ENCODE data around the genes KIF21B, IGFN1 and LAD1.

- PRO-cap: no peak
- RAMPAGE, long total RNA, 2 experiments: no peak in any of the 2 experiments
Measured at GRCh38 chr1:200314184-200314732, 95.6 kb downstream of the ZNF281 start.

GRCh38 chr1:200401205-200401668 lies 8.6 kb downstream of the ZNF281 start:
- PRO-cap: no peak
- RAMPAGE, long total RNA, 2 experiments: no peak in any of the 2 experiments

DNA sequence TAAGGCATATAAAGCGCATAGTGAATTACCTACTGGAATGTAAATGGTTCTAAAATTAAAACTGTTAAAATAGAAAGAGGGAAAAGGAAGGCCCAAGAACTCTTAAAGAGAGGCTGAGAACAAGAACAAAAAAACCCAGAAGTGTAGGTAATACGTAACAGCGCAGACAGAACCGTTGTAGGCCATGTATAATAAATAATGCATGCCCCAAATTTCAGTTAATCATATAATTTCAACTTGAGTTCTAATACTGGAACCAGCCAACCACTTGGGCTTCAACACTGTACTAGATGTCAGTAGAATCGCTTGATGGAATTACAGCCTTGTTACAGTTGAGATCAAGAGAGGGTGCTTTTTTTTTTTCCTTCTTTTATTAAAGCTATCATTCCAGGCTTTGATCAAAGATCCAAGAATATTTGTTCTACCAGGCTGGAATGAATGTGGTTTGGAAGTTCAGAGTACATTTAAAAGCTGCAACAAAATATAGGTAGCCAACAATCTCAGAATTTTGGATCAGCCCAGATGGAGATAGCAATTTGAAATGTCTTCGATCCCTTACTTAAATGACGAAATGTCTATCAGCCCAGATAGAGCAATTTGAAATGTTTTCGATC lies 3.8 kb downstream of the ZNF281 start:
- PRO-cap: no peak
- RAMPAGE, long total RNA, 2 experiments: no peak in any of the 2 experiments

- PRO-cap: no peak
- RAMPAGE, long total RNA, 2 experiments: no peak in any of the 2 experiments
Measured at GRCh38 chr1:200407853-200408889, 1.7 kb downstream of the ZNF281 start.

DNA sequence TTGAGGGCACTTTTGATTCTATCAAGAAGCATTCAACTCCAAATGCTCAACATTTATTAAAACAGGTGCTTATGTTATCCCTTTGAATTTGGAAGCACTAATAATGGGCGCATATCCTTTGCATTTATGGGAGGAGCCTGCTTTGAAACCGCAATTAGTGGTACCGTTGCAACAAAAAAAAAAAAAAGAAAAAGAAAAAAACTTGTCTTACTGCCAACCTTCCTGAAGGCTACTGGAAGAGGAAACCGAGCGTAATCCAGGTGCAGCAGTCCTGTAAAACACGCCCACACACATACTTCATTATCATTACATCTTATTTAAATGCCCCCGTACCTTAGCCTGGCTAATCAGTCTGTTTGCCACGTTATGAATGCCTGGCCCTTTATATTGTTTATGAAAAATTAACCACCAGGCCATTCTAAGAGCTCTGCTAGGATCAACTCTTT lies 669 bp upstream of the ZNF281 start:
- PRO-cap: no peak
- RAMPAGE, long total RNA, 2 experiments: no peak in any of the 2 experiments

DNA sequence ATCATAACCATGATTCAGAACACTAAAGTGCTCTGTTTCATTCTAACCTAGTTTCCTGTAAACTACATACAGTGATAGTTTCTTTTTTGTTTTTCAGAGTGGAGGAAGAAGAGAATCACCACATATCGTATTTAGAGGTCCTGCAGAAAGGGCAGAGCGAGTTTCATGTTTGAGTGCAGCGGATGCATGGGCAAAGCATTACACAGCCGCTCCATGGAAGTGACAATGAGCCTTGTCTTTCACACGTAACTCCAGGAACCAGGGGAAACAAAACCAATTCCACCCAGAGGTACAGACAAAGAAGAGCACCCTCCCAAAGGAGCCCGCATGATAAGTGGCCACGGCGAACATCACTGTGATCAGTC lies 64.0 kb upstream of the ZNF281 start:
- PRO-cap: no peak
- RAMPAGE, long total RNA, 2 experiments: no peak in any of the 2 experiments

GRCh38 chr1:200640892-200641298 lies 20.3 kb upstream of the KIF14 start:
- PRO-cap: no peak
- RAMPAGE, long total RNA, 2 experiments: no peak in any of the 2 experiments

DNA sequence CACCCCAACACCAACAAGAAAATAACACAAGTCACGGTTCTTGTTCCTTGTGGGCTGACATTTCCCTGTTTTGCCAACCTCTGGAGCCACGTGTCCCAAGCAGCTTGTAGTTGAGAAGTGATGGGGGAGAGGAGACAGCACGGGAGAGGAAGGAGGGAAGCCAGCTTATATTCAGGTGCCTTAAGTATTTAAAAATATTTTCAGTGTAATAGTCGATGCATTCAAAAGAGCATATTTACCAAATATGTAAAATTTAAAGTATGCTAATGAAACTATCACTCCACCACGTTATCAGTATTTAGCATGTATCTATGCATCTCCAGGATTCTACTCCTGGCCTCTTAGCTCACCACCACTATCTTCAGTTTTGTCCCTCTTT lies 725 bp upstream of the DDX59 start:
- PRO-cap: no peak
- RAMPAGE, long total RNA, 2 experiments: no peak in any of the 2 experiments

DNA sequence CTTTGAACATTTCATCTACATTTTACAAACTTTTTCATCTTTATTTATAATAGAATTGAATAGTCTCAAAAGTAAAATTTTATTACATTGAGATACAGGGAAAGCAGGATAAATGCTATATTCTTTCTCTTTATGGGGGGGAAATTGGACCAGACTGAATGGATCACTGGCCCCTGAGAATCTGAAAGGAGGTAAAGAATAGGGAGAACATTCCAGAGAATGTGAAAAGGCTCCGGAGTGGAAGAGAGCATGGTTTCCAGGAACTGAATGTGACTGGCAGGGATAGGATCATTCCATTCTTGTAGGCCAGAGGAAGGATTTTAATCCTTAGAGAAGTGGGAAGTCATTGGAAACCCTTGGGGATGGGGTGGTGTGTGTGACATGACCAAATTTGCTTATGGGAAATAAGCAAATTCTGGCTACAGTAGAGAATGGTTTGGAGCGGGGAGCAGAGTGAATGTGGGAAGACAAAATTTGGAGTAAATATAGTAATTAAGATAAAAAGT lies 11.0 kb downstream of the CAMSAP2 start:
- PRO-cap: no peak
- RAMPAGE, long total RNA, 2 experiments: no peak in any of the 2 experiments

DNA sequence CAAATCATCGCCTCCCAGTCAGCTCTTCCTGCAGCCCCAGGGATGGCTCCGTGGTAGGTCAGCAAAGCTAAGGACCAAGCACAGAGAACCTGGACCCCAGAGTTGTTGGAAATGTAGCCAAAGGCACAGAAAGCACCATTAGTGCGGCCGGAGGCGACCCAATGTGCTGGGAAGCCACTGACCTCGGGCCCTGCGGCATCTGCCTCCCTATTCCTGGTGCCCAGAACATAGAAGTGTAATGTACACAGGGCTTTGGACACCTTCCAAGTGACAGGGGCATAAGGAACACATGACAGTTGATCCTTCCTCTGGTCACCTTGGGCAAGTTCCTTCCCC lies 30.5 kb downstream of the KIF21B start:
- PRO-cap: no peak
- RAMPAGE, long total RNA, 2 experiments: no peak in any of the 2 experiments

GRCh38 chr1:201002064-201002584 lies 21.4 kb downstream of the KIF21B start:
- PRO-cap: no peak
- RAMPAGE, long total RNA, 2 experiments: no peak in any of the 2 experiments

GRCh38 chr1:201023294-201024072 lies at the start of gene KIF21B:
Gene KIF21B, minus strand, starts transcription at chr1:201023714.
- PRO-cap: unidirectional peak, minus-strand start at chr1:201023653; unidirectional peak, minus-strand start at chr1:201023714
- RAMPAGE, long total RNA, 2 experiments: no peak in any of the 2 experiments

DNA sequence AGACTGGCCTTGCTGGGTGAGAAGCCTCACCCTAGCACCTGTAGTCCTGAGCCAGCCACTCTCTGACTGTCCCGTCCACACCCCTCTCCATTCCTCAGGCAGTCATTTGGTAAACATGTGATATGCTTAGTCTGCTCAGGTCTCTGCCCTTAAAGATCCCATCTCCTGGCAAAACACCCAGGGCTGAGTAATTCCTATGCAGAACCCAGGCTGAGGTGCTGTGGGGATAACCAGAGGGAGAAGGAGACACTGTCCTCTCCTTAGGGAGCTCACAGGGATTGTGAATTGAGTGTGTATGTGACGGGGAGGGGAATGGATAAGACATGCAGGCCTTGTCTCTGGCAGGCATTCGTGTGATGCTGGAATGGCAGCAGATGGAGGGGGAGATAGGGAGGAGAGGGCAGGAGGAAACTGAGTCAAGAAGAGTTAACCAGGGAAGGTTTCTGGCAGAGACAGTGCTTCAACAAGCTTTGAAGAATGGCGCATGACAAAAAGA lies 13.5 kb upstream of the IGFN1 start:
- PRO-cap: no peak
- RAMPAGE, long total RNA, 2 experiments: no peak in any of the 2 experiments

- PRO-cap: no peak
- RAMPAGE, long total RNA, 2 experiments: no peak in any of the 2 experiments
Measured at GRCh38 chr1:201190464-201191098, at the start of gene IGFN1. Gene IGFN1, plus strand, starts transcription at chr1:201190824.

GRCh38 chr1:201307739-201308514 lies 24.6 kb downstream of the PKP1 start:
- PRO-cap: no peak
- RAMPAGE, long total RNA, 2 experiments: no peak in any of the 2 experiments

DNA sequence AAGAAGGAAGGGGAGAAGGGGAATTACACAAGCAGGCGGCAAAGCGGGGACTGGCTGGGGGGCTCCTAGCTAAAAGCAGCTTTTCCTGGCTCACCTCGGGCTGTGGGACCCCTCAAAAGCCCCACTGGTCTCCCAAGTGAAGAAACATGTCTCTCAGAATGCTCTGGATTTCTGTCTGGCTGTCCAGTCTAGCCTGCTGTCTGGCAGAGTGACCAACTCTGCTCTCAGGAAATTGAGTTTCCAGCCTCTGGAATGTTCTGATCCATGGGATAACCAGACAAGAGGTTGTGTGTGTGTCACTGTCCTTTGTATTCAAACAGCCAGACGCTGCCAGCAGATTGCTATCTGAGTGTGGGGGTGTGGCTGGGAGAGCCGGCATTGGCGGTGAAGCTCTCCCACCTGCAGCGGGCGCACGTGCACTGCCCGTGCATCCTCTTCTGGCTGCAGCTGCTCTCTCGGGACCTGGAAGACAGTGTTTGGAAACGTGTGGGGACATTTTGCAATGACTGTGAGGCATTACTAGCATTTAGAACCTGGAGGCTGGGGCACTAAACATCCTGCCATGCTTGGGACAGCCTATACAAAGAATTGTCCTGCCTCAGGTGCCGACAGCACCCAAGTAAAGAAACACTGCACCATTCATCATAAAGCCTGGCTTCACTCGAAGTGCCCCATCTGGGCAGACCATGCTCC lies 26.1 kb downstream of the PKP1 start:
- PRO-cap: no peak
- RAMPAGE, long total RNA, 2 experiments: no peak in any of the 2 experiments

DNA sequence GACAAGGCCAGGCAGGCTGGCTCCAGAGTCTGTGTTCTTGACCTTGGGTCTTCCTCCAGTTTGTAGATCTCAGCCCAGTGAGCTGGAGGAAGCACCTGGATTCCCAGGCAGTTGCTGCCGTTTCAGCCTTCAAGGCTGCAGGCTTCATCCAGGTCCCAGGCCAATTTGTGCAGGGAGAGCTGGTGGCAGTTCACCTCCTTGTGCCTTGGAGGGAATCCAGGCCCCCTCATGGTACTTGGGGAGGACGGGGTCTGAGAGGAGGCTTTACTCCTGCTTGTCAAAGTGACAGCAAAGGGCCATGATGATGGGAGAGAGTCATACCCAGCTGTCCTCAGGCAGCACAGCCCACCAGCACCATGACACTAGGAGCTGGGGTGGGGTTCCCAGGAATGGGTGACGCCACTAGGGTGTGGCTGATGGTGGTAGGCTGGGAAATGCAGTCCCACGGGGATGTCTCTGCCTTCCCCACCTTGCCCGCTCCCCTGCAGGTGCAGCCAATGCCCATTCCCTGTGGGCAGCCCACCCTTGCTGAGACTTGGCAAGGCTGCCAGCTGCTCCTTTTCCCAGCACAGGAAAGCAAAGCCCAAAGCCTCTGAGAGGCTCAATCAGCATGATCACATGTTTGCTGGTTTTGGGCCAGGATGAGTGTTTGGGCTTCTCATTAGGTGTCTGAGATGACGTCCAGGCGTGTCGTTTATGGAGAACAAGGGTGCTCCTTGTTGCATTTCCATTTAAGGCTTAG lies 27.2 kb downstream of the PKP1 start:
- PRO-cap: no peak
- RAMPAGE, long total RNA, 2 experiments: no peak in any of the 2 experiments

DNA sequence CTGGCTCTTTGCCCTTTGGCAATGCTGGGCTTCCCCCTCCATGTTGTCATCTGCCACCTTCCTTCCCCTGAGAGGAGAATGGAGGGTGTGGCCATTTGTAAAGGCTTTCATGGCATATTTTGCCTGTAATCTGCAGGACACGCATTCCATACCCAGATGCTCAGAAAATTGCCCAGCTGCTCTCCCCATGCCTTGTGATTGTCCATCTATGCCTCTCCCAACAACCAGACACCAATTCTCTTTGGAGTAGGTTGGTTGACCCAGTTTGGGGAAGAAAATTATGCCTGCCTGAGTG lies 27.8 kb downstream of the PKP1 start:
- PRO-cap: no peak
- RAMPAGE, long total RNA, 2 experiments: no peak in any of the 2 experiments

DNA sequence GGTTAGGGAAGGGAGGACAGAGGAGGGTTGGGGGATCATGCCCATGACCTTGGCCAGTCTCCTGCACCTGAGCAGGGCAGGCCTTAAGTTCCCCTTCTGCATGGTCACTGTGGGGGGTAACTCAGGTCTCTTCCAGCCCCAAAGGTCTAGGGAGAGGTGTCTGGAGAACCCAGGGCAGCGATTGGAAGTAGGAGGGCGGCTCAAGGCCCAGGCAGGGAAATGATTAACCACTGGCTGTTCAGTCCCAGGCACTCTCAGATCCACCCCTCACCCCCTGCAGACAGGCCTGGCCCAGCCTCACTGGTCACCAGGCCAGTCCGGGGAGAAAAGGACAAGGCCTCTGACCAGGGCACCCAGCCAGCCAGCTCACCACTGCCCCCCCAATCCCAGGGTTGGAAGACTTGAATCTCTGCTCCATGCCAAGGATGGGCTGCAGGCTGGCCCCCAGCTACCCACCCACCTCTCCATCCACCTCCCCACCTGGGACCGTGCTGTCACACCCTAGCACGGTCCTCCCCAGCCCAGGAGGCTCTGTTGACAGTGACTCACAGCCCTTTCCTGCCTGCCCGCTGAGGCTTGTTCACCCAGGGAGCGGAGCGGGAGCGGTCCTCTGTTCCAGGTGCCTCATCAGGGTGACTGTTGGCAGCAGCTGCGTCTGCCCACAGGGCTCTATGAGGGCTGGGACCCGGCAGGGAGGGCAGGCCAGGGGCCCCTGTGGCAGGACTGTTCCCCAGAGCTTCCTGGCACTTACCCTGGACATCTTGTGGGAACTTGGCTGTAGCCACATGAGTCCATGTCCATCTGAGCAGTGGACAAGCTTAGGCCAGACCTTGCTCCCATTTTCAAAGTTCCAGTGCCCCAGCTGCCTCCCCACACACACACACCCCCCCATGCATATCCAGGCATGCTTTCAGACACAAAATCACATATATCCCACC lies 2.2 kb downstream of the LAD1 start:
- PRO-cap: no peak
- RAMPAGE, long total RNA, 2 experiments: no peak in any of the 2 experiments

DNA sequence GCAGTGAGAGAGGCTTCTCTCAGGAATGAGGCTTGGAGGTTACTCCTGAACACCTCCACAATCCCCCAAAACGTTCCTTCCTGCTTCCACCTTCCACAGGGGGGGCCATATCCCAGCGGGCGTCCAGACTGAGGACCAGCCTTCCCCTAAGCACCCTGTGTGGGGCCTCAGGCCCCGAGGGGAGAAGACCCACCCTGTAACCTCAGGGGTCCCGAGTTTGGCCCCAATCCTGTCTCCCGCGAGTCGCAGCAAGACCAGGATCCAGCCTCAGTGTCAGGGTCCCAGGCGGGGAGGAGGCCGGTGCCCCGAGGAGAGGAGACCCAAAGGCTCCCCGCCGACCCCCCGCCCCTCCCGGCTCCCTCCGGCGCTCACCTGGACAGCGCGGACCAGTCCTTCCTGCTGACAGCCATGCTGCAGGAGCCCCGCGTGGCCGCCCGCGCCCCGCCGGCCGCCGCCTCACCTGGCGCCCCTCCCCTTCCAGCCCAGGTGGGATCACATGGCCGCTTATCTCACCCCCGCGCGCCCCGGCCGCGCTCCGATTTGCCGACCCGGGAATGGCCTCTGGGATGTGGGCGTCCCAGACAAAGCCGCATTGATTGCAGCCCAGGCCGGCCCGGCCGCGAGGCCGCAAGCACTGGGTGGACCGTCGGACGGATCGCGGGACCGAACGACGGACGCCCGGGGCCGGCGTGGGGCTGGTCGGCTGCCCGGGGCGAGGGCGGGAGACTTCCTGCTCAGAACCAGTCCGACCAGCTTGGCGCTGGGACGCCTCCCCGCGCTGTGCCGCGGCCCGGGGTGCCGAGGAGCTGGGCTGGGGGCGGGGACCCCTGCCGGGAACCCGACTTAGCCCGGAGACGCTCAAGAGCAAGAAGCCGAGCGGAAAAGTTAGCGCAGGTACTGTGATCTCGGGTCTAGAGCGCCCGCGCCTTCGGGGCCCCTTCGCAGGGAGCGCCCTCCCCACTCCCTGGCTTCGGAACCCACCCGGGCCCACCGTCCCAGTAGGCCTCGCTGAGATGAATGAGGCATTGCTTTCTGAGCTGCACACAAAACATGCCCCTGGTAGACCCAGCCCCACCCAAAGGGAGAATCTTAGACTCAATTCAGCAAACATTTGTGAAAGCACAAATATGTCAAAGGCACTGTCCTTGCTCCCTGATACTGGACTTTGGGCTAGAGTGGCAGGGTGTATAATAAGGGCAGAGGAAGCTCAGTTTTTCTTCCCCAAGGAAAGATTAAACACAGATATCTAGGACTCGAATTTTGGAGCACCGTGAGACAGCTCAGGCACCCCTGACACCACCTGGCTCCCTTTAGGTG lies at the start of gene LAD1:
LAD1 (minus strand) TSS at position 428 of the 1,317 bp plus-strand sequence.
- PRO-cap: bidirectional peak, plus-strand start at position 595 of the sequence, minus-strand start at position 458 of the sequence
- RAMPAGE, long total RNA, 2 experiments: start-site peak on the minus strand in 1 of 2 experiments, centred at positions 444 to 680 of the sequence, 26 to 79 reads per replicate